Endothelial cell (in vitro differentiated cells): ENCODE data around the genes IQCM and LRBA.

DNA sequence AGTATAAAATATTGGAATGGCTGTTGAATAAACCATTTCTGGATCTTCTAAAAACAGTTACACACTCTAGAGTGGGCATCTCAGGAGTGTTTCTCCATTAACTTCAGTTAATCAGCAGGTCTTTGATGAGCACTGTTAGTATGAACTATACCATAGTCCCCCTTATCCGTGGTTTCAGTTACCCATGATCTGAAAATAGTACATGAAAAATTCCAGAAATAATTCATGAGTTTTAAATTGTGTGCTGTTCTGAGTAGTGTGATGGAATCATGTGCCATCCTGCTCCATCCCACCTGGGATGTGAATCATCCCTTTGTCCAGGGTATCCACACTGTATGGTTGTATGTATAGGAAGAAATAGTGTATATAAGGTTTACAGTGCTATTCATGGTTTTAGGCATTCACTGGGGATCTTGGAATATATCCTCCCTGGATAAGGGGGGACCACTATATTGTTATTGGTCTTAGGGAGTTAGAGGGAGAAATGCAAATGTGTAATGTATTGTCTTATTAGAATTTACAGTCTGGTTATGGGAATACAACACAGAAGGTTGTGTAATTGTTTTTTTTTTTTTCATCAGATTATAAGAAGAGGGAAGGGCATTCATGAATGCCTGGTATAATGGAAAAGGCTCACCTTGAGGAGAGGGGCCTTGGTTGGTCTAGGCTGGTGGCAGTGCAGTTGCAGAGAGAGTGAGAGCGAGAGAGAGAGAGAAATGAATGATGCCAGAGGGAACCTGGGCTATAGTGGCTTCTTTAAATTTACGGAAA is 24.6 kb downstream of the ARHGAP10 start:
- PRO-cap = no peak

GRCh38 chr4:147822013-147822654 is 90.2 kb downstream of the ARHGAP10 start:
- PRO-cap = no peak

DNA sequence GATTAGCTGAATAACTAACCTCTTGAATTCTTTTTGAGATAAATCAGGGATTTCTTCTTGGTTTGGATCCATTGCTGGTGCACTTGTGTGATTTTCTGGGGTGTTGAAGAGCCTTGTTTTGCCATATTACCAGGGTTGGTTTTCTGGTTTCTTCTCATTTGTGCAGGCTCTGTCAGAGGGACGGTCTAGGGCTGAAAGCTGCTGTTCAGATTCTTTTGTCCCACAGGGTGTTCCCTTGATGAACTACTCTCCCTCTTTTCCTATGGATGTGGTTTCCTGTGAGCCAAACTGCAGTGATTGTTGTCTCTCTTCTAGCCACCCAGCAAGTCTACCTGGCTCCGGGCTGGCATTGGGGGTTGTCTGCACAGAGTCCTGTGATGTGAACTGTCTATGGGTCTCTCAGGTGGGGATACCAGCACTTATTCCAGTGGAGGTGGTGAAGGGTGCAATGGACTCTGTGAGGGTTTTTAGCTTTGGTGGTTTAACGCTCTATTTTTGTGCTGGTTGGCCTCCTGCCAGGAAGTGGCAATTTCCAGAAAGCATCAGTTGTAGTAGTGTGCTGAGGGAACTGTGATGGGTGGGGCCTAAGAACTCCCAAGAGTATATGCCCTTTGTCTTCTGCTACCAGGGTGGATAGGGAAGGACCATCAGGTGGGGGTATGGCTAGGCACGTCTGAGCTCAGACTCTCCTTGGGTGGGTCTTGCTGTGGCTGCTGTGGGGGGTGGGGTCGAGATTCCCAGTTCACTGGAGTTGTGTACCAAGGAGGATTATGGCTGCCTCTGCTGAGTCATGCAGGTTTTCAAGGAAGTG is 250.1 kb downstream of the NR3C2 start:
- PRO-cap = no peak

DNA sequence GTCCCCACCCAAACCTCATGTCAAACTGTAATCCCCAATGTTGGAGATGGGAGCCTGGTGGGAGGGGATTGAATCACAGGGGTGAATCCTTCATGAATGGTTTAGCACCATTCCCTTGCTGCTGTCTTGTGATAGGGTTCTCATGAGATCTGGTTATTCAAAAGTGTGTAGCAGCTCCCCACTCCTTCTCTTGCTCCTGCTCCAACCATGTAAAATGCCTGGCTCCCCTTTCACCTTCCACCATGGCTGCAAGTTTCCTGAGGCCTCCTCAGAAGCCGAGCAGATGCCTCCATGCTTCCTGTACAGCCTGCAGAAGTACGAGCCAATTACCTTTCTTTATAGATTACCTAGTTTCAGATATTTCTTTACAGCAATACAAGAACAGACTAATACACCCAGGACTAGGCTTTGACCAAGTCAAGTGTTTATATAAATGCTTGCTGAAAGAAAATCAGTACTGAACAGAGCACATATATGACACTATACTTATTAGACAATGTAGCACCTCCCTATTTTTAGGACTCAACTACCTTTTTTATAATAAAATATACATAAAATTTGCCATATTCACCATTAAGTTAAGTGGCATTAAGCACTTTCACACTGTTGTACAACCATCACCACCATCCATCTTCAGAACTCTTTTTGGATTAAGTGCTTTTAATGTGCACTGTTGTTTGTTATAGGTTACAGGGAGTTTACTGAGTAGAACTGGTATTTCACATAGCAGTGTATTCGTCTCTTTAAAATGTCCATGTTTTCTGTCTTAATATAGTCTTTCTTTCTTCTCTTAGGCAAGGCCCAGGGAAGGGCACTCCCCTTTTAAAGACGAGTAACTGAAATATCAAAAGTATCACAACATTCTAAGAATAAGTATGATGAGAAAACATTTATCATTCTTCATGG is 21.3 kb downstream of the NR3C2 start:
- PRO-cap = no peak

GRCh38 chr4:149815542-149816044 is at the start of gene IQCM:
Gene IQCM (minus strand): TSS chr4:149815843.
- PRO-cap = no peak

DNA sequence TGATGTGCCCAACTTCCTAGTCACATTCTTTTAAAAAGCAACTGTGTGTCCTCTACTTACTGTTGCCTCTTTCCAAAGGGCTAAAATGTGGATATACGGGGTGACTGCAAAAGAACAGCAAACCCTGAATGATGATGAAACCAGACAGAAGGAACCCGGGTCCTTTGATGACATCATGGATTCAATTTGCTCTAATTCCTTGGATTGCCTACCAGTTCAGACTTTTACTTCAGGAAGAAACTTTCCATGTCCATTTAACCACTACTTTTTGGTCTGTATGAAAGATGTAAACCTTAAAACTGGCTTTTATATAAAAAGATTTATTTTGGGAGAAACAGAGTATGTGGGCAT is 190.9 kb upstream of the MAB21L2 start:
- PRO-cap = no peak

DNA sequence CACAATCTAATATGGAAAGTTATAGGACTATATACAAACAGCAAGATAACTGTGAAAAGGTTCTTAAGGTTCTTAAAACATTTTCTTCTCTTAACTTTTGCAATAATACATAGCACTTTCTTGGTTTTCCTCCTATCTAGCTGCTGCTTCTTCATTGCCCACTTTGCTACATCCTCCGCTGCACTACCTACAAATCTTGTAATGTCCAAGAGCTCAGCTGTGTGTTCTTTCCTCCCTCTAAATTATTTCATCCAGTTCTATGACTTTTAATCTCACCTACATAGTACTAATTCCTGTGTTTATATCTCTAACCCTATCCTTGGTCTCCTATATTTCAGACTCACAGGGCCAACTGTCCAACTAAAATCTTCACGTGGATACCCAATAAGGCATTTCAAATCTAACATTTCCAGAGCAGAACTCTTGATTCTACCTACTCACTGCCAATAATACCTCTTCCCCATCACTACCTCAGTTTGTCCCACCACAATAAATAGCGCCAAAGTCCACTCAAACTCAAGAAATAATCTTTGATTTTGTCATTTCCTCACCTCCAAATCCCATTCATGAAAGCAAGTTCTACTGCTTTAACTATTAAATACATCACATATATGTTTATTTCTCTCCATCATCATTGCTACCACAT is 165.7 kb downstream of the MAB21L2 start:
- PRO-cap = no peak

DNA sequence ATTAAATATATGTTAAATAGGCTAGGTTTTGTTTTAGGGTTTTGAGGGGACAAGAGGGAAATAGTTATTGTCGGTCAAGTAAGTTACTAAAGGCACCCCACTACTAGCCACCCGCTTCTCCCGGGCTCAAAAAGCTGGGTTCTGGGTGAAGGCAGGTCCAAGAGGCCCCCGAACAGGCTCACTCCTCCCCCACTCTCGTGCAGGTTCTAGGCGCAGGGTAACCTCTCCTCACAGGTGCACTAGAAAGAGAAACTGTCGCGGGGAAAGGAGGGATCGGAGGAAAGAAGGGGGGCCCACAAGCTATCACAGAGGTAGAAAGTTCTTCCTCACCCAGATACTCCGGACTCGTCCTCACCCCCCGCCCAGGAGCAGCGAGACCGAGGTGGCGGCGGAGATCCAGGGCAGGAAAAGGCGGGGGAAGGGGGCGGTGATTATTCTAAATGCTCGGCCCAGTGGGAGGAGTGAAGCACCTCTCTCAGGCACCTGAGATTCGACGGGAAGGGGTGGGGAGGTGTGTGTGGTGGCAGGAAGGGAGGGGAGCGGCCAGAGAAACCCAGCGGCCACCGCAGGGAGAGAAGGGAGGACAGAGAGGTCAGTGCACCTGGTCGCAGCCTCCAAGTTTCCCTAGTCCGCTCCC is at the start of gene LRBA:
TSS of gene LRBA (minus strand) at position 413 of the 637 bp plus-strand sequence.
- PRO-cap = bidirectional peak, plus-strand start at position 514 of the sequence, minus-strand start at position 413 of the sequence

- PRO-cap = no peak
These were observed 47.6 kb downstream of the RPS3A start for GRCh38 chr4:151147088-151147372.

GRCh38 chr4:151159060-151159582 is 59.7 kb downstream of the RPS3A start:
- PRO-cap = no peak

- PRO-cap = no peak
These were observed 54.9 kb upstream of the PRSS48 start for GRCh38 chr4:151221916-151222615.

DNA sequence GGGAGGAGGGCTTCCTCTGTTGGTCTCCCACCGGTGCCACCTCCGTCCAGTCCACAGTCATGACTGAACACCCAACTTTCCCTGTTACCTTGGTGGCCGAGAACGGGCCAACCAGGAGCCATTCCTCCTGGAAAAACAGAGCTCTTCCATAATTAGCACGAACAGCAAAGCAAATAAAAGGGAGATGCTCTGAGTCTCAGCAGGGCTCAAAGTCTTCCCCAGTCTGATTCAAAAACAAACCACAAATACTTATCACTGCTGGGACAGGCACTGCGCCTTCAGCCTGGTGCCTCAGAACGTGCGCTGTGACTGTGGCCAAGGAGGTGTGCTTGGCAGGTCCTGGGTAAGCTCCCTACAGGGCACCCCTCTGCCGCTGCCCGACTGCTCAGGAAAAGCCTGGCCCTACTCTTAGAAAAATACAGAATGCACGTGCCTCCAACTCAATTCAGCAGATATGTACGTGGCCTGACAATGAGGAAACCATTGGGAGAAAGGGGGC is 87.0 kb downstream of the GATB start:
- PRO-cap = no peak

DNA sequence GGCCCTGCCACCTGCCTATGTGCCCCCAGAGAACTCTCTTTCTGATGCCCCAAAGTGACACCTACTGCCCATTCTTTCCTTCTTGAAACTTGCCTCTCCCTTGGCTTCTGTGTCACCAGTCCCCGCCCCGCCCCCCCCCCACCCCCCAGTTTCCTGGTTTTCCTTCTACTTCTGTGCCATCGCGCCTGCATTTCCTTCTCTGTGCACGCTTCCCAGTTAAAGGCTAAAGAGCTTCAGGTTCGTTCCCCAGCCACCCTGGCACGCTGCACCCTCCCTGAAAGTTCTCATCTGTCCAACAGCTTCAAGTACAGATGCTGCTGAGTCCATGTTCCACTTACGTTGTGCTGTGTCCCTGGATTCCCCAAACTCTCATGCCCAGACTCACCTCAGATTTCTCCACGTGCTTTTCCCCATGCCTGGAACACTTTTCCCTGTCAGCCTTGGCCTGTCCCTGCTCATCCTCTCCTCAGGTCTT is 74.2 kb downstream of the GATB start:
- PRO-cap = no peak

- PRO-cap = no peak
These were observed 2.6 kb upstream of the GATB start for GRCh38 chr4:151763377-151763753.

DNA sequence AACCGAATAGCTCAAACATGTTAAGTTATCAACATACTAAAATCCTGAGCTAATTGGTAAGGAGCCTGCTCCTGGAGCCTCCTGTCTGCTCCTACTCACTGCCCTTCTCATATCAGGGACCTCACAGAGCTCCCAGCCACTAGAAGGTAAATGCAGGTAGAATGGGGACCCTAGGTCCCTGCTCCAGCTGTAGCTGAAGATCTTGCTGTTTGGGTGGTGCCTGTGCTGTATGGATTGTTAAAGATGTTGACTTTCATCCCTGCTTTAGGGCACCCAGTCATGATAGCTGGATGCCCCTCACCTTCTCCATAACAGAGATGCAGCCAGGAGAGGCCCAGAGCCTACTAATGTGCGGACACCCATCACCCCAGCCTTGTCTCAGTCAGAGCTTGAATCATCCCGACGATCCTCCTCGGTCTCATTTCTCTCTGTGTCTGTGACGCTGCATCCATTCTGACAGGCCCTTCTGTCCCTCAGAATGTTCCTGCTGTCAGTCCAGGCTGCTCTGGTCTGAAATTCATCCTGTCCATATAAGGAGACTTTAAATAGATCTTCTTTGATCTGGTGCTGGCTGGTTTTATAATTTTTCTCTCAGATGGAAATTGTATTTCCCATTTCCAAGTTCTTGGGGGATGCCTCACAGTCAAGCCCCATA is 341.7 kb upstream of the GATB start:
- PRO-cap = no peak

- PRO-cap = no peak
These were observed 345.5 kb upstream of the GATB start for GRCh38 chr4:152106285-152106718.

DNA sequence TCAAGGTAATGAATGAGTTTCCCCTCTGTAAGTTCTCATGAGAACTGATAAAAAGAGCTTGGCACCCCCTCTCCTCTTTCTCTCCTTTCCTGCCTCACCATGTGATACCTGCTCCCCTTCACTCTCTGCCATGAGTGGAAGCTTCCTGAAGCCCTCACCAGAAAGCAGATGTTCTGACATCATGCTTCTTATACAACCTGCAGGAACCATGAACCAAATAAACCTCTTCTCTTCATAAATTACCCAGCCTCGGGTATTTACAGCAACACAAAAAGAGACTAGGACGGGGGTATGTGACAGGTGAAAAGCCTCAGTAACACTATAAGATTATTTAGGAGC is 21.3 kb downstream of the FBXW7 start:
- PRO-cap = no peak

DNA sequence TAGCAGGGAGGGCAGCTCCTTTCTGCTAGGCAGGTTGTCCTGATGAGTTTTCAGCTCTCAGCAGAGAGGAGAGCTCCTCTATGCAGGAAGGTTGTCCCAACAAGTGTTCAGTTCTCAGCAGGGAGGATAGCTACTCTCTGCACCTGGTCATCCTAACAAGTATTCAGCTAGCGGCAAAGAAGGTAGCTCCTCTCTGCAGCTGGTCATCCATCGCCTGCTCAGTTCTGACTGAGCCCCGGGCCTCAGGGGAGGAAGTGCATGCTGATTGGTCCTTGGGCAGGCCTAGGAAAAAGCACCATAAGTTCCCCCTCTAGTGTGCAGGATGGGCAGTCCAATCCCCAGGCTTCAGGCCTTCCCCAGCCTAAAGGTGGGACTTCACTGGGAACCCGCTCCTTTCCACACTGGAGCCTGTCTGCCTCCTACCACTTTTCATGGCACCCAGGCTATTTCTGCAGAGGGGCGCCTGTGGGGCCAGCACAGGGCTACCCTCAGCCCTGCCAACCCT is 4.4 kb upstream of the FBXW7 start:
- PRO-cap = no peak

DNA sequence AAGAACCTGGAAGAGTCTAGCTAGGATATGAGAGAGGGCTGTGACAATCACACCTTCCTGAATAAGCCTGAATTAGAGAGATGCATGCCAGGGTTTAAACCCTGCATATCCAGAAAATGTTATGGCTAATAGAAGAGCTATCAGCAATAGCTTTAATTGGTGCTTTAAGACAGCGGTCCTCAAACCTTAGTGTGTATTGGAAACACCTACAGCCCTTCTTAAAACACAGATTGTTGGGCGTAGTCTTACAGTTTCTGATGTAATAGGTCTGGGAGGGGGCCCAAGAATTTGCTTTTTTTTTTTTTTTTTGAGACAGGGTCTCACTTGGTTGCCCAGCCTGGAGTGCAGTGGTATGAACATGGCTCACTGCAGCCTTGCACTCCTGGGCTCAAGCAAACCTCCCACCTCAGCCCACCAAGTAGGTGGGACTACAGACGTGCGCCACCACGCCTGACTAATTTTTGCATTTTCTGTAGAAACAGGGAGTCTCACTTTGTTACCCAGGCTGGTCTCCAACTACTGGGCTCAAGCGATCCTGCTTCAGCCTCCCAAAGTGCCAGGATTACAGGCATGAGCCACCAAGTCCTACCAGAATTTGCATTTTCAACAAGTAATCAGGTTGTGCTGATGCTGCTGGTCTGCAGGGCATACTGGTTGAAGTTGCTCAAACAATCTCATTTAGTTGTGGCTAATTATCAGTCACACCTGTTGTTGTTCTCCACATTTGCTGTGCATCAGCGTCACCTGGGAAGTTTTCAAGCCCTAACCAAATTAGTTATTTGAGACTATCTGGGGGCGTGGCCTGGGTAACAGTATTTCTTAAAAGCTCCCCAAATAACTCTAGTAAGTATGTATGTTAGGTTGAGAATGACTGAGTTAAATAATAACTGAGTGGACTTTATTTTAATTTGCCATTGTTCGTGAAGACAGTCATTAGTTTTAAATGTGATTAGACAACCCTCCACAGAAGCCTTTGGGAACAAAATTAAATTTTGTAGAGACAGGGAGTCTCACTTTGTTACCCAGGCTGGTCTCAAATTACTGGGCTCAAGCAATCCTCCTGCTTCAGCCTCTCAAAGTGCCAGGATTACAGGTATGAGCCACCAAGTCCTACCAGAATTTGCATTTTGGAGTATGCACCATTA is 13.9 kb downstream of the TMEM154 start:
- PRO-cap = no peak

- PRO-cap = bidirectional peak, plus-strand start at chr4:152778972, minus-strand start at chr4:152778905; bidirectional peak, plus-strand start at chr4:152779308, minus-strand start at chr4:152779098
These were observed 687 bp downstream of the TIGD4 start for GRCh38 chr4:152778822-152779263.